Tibial artery (tissue), 1 donor: ENCODE results near the gene MLPH.

- PRO-cap, result no peak
Observed at GRCh38 chr2:237235404-237235807, 149.7 kb downstream of the COPS8 start.

- PRO-cap, result bidirectional peak, plus-strand start at chr2:237321370, minus-strand start at chr2:237321307
Observed at GRCh38 chr2:237321075-237321606, 92.8 kb downstream of the COL6A3 start.

GRCh38 chr2:237335889-237336709, 77.9 kb downstream of the COL6A3 start:
- PRO-cap, result no peak

GRCh38 chr2:237353063-237353712, 60.8 kb downstream of the COL6A3 start:
- PRO-cap, result no peak

GRCh38 chr2:237483316-237483852, 3.7 kb upstream of the MLPH start:
- PRO-cap, result bidirectional peak, plus-strand start at chr2:237483654, minus-strand start at chr2:237483540

DNA sequence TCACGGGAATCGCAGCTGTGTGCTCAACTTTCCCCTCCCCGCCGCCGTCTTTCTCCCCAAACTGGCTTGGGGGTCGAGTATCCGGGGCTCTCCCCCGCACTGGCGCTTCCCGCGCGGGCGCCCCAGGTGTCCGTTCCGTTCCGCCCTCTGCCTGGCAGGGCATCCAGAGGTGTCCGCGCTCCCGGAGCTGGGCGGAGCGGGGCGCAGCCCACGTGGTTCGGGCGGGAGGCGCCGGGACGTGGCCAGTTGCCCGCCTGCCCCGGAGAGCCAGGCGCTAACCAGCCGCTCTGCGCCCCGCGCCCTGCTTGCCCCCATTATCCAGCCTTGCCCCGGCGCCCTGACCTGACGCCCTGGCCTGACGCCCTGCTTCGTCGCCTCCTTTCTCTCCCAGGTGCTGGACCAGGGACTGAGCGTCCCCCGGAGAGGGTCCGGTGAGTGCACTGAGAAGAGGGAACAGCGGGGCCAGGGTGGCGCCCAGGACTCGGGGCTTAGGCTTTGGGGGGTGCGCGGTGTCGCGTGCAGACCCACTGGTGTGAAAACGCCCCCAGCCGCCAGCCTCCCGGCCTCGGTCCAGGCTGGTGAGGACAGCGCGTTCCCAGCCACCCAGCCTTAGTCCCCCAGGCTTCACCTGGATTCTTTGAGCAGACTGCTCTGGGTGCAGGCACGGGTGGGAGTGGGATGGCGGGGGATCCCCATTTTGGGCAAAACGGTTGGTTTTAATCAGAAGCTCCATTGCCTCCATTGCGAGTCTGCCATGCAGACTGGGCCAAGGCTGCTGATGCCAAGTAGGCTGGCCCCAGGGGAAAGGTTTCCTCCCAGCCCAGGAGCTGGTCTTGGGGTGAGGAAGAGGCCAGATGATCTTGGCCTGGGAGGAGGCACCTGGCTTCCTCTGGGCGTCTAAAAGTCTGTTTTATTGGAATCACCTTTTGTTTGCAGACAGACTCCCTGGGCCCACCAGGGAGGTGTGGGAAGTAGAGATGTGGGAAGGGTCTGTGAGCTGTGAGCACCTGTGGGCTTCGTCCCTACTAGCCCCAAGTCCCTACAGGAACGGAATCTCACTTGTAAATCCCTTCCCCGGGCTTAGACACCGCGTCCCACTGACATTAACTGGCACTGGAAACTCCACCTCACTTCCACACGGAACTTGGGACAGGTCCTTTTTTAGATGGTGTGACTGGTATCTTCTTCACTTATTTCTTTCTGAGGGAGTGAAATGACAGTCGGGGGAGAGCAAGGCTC, at the start of gene MLPH:
Gene MLPH, plus strand, starts transcription at position 245 of the 1,239 bp plus-strand sequence.
- PRO-cap, result bidirectional peak, plus-strand start at position 245 of the sequence, minus-strand start at position 189 of the sequence

- PRO-cap, result no peak
Observed at GRCh38 chr2:237520083-237520875, 33.2 kb downstream of the MLPH start.

DNA sequence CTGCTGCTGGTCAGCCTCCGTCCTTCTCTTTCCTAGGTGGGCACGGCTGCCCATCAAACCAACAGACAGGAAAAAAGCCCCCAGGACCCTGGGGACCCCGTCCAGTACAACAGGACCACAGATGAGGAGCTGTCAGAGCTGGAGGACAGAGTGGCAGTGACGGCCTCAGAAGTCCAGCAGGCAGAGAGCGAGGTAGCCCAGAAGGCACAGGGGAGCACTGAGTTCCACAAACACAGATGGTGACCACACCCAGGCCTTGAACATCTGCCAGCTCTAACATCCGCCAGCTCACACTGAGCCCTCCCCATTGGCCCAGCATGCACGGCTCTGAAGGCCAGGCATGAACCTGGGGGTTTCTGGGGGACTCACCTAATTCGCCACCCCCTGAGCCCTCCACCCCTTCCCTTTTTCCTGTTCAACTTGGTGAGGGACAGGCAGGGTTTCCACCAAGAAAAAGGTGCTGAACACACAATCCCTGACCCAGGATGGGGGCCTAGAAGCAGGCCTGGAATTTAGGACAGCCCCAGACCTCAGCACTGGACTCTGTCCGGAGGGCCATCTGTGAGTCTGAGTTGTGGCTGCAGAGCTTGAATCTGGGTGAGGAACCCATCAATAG, 25.5 kb upstream of the PRLH start:
- PRO-cap, result no peak

- PRO-cap, result no peak
Observed at GRCh38 chr2:237626796-237627312, 533 bp upstream of the LRRFIP1 start.

GRCh38 chr2:237660547-237660884, 33.1 kb downstream of the LRRFIP1 start:
- PRO-cap, result no peak

DNA sequence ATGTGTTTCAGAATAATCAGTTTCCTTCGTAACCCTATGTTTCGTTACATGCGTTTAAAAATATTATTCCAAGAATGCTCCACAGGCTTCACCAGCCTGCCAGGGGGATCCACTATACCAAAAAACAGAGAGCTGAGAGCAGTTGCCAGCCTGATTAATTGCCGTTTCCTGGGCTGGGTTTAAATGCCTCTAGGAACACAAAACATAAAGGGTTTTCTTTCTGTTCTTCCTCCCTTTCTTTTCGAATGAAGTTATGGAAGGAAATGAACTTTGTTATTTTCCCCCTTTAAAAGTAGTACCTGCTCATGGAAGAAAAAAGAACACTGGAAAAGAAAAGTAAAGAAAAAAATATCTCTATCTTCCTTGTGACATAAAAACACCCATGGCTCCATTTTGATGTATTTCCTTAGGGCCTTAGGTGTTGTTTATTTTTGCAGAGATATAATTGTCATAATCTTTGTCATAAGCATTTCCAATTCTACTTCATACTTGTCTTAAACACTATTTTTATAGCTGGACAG, 48.1 kb downstream of the LRRFIP1 start:
- PRO-cap, result no peak

GRCh38 chr2:237715522-237716159, 82.9 kb upstream of the RBM44 start:
- PRO-cap, result no peak

DNA sequence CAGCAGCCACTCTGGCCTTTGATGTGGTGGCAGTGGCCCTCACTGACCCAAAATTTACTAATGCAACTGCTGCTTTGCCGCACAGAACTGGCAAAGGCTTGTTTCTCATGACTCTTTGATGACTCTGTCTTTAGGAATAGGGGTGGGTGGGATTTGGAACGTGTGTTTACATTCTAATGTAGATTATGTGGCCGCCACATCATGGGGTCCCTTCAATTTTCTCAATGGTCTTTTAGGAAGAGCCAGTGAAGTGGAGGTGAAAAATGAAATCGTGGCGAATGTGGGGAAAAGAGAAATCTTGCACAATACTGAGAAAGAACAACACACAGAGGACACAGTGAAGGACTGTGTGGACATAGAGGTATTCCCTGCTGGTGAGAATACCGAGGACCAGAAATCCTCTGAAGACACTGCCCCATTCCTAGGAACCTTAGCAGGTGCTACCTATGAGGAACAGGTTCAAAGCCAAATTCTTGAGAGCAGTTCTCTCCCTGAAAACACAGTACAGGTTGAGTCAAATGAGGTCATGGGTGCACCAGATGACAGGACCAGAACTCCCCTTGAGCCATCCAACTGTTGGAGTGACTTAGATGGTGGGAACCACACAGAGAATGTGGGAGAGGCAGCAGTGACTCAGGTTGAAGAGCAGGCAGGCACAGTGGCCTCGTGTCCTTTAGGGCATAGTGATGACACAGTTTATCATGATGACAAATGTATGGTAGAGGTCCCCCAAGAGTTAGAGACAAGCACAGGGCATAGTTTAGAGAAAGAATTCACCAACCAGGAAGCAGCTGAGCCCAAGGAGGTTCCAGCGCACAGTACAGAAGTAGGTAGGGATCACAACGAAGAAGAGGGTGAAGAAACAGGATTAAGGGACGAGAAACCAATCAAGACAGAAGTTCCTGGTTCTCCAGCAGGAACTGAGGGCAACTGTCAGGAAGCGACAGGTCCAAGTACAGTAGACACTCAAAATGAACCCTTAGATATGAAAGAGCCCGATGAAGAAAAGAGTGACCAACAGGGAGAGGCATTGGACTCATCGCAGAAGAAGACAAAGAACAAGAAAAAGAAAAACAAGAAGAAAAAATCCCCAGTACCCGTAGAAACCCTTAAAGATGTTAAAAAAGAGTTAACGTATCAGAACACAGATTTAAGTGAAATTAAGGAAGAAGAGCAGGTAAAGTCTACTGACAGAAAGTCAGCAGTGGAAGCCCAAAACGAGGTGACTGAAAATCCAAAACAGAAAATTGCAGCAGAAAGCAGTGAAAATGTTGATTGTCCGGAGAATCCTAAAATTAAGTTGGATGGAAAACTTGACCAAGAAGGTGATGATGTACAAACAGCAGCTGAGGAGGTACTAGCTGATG, 35.7 kb upstream of the RBM44 start:
- PRO-cap, result no peak

- PRO-cap, result no peak
Observed at GRCh38 chr2:237881505-237882051, 22.2 kb downstream of the RAMP1 start.

DNA sequence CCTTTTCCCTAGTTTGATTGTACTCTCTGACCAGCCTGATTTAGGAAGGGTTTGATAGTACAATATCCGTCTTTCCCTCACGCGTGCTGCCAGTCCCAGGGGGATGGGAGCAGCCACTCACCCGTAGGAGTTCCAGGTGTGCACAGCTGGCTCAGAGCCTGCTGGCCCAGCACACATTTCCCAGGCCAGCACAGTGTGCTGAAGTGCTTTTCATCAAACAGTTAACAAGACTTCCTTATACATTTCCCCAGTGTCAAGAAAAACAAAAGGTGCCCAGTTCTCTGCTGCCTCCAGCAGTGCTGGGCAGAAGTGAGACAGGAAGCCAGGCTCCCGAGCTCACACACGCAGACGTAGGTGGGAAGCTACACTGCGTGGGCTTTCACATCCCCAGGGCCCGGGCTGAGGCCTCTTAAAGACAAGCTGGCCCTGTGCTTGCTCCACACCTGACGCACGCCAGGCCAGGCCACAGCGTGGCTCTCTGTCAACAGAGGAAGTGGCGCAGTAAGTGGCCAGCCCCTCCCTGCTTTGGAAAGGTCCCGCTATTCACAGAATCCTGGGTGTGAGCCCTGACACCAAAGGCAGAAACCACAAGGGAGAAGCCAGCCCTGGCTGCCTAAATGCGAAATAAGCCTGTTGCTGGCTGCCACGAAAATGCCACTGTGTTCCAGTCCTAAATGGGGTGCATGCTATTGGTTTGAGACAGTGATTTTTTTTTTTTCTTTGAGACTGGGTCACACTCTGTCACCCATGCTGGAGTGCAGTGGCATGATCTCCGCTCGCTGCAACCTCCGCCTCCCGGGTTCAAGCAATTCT, 39.1 kb downstream of the RAMP1 start:
- PRO-cap, result bidirectional peak, plus-strand start at position 580 of the sequence, minus-strand start at position 401 of the sequence

DNA sequence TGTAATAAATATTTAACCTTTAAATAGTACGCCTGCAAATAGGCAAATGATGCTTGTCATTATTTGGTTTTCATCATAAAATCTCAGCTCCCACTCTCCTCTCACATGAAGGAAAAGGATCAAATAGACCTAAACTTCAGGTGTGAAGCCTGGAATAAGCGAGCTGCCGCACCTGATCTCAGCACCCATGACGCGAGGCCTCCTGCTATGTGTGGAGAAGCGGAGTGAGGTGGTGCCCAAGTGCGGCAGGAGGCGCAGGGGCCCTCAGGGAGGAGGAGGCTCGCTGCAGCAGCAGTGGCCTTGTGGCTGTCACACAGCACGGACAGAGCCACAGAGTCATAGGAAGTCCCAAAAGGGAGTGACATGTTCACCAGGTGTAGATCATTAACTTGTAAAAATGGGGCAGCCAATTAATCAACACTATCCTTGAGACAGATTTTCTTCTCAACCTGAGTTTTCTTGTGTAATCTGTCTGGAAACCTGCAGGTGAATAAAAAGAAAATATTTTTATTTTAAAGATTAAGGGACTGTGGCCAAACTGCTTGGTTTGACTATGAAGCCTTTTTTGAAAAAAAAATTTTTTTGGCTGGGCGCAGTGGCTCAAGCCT, 9.1 kb downstream of the SCLY start:
- PRO-cap, result no peak

- PRO-cap, result no peak
Observed at GRCh38 chr2:238098856-238099508, 1.2 kb upstream of the ESPNL start.

DNA sequence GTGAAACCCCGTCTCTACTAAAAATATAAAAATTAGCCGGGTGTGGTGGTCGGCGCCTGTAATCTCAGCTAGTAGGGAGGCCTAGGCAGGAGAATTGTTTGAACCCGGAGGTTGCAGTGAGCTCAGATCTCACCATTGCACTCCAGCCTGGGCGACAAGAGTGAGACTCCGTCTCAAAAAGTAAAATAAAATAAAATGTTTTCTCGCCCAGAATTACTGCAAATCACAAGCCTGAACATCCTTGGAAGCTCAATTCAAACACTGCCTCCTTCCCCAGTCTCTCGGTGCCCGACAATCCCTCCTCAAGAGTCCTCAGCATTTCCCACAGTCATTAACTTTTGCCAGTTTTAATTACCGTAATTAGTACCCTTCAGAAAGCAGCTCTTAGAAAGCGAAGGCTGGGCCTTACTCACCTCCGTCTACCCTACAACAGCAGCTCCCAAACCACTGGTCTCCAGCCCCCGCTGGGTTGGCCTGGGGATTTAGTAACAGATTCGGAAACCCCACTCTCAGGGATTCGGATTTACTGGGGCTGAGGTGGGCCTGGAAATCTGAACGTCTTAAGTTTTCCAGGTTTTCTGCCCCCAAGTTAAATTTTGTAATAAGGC, 1.3 kb downstream of the ILKAP start:
- PRO-cap, result no peak

DNA sequence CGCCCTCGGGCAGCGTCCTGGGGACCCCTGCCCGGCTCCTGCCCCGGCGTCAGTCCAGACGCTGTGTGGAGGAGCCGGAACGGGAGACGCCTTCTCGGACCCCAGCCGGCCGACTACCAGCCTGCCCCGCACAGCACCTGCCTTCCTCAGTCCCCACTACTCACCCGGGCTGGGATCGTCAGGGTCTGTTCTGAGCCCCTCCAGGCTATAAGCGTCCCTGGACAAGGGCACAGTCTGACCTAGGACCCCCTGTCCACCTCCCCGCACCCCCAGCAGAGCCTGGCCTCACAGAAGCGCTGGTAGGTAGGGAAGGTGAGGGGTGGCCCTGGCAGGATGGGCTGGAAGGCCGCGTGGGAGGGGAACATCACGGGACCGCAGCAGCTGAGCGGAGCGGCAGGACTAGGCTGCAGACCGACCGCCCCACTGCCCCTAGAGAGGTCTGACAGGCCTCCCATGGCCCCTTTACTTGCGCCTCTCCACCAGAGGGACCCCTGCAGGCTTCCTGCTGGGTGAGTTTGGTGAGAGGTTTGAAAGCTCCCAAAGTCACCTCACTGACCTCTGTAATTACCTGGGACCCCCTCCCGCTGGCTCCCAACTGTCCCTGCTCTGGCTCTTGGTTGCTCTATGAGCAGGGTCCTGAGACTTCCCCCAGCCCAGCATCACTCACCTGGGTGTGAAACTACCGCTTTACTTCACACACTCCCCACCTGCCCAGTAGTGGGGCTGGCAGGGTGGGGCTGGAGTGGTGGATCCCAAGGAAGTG, 1.5 kb upstream of the HES6 start:
- PRO-cap, result no peak

- PRO-cap, result no peak
Observed at GRCh38 chr2:238265165-238265472, 23.3 kb downstream of the PER2 start.